ENCODE measurements around a stretch of chr7.

DNA sequence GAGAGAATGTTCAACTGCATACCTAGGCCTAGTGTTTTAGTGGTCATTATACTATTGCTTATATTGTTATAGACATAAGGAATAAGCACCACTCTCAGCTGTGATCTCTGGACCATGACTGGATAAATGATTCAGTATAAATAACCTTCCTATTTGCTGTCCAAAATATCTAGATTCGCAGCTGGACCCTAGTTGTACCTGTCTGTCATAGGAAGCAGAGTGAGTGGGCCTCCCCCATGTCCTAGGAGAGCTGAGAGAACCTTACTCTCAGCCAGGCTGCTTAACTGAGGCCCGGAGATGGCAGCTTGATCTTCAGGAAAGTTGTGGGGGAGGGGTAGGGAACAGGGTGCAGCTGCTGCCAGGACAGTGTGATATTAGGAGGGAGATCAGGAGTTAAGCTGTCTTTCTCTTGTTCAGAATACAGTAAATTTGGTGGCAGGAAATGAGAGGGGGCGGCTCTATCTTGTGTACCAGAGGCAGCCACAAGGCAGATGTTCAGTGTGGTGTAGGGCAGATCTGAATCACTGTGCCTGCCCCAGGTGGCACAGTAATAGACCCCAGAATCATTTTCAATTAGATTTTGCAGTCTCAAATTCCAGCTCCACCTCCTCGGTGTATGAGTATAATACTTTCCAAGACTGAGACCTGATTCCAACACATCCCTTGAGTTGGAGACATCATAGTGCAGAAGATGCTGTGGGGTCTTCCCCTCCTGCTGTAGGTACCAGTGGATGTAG, 166.6 kb downstream of the STARD3NL start:
- PRO-cap, result no peak

- PRO-cap, result no peak
These were observed 184.4 kb downstream of the STARD3NL start for GRCh38 chr7:38362172-38363152.

- PRO-cap, result no peak
These were observed 54.9 kb downstream of the AMPH start for GRCh38 chr7:38576402-38576601.

DNA sequence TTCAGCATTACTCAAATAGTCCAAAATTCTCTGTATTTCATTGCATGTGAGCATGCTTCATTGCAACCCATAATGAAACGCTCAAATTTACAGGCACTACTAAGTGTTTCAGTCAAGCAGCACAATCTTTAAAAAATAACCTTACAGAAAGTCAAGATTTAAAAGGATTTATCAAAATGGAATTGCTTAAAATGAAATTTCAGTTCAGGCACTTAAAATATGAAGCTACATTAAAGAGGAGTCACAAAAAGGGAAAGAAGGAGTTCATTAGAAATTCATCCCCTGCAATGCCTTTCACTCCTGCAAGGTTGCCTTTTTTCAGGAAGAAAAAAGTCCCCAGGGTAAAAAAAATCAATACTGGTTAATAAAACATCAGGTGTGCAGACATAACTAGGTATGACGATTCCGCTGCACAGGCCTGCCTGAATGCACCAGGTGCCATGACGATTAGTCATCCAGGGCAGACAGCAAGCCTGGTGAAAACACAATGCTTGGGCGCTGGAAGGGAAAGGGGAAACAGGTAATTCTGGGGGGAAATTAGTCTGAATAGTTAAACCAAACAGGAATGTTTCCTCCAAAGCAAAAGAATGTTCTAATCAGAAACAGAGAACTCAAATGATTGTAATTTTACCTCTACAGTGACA, 45.5 kb downstream of the VPS41 start:
- PRO-cap, result no peak

- PRO-cap, result no peak
These were observed 35.7 kb downstream of the POU6F2 start for GRCh38 chr7:39013298-39013956.

GRCh38 chr7:39014076-39014473, 36.4 kb downstream of the POU6F2 start:
- PRO-cap, result no peak

- PRO-cap, result no peak
These were observed 8.3 kb downstream of the RALA start for GRCh38 chr7:39631662-39631986.

DNA sequence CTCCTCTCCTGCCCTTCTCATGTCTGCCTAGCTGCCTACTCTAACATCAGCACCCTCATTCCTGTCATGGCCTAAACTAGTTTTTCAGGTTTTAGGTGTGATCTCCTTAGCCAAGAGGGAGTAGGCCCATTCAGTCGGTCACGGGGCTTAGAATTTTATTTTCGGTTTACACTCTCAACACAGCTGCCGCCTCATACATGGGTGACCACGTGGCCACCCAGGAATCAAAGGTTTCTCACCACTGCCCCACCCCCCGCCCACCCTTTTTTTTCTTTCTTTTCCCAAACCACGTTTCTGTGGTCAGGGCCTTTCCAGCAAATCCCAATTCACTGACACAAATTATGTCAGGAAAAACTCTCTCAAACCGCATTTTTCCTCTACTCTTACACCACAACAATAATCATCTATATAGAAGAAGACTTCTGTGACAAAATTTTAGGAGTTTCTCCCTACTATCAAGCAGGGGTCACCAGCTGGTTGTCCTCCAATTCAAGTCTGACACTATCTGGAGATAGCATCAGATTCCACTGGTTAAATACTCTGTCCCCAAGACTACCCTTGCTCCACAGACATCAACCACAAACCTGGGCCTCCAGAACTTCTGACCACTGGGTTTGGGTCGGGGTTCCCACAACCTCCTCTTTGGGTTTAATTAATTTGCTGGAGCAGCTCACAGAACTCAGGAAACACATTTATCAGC, 97.4 kb downstream of the RALA start:
- PRO-cap, result unidirectional peak, minus-strand start at position 78 of the sequence

DNA sequence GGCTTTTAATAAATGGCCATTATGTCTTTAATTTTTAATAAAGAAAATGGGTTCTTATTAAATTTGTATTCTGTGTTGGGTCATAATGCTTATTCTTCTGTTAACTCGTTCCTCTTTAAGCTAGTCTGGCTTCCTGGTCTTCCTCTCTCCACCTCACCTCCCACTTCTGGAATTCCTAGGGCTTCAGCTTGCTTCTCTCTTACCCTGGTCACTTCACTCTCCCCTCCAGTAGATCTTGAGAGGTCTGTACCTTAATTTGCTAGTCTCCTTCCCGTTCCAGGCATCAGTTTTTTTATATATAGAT, 111.2 kb downstream of the RALA start:
- PRO-cap, result no peak

DNA sequence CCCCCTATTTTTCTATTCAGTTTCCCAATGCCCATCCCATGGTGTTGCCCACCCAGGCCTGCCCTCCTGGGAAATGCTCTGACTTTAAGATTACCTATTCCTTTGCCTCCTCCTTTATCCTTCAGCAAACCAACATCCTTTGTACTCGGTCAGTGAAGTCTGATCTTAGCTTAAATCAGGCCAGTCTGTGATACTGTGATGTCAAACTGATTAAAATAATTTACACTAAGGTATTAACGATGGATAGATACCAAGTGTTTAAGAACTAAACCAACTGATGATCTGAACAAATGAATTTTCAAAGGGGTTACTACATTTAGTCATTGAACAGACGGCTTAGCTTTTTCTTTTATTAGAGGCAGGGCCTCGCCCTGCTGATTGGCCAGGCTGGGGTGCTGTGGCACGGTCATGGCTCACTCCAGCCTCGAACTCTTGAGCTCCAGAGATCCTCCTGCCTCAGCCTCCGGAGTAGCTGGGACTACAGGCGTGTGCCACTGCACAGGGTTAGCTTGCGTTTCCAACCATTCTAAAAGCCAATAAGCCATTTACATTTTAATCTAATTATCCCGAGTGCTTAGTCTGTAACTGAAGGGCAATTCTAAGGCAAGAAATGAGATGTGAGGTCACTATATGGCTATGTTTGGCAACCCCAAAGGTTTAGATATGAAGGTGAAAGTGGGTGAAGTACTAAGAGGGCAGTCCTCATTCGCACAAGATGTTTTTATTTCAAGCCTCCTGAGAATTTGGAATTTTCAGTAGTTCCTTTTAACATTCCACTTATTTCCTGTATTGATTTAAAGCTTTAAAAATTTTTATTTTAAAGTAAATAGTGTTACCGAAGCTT, 1.7 kb upstream of the CDK13 start:
- PRO-cap, result no peak

DNA sequence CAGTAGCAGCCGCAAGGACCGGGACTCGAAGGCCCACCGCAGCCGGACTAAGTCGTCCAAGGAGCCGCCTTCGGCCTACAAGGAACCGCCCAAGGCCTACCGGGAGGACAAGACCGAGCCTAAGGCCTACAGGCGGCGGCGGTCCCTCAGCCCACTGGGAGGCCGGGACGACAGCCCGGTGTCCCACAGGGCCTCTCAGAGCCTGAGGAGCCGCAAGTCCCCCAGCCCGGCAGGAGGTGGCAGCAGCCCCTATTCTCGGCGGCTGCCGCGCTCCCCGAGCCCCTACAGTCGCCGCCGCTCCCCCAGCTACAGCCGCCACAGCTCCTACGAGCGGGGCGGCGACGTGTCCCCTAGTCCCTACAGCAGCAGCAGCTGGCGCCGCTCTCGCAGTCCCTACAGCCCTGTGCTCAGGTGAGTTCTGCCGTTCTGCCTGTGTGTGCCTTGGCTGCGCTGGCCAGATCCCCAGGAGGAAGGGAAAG, 1.4 kb downstream of the CDK13 start:
- PRO-cap, result bidirectional peak, plus-strand start at position 351 of the sequence, minus-strand start at position 156 of the sequence

GRCh38 chr7:39971901-39972178, 21.8 kb downstream of the CDK13 start:
- PRO-cap, result no peak

DNA sequence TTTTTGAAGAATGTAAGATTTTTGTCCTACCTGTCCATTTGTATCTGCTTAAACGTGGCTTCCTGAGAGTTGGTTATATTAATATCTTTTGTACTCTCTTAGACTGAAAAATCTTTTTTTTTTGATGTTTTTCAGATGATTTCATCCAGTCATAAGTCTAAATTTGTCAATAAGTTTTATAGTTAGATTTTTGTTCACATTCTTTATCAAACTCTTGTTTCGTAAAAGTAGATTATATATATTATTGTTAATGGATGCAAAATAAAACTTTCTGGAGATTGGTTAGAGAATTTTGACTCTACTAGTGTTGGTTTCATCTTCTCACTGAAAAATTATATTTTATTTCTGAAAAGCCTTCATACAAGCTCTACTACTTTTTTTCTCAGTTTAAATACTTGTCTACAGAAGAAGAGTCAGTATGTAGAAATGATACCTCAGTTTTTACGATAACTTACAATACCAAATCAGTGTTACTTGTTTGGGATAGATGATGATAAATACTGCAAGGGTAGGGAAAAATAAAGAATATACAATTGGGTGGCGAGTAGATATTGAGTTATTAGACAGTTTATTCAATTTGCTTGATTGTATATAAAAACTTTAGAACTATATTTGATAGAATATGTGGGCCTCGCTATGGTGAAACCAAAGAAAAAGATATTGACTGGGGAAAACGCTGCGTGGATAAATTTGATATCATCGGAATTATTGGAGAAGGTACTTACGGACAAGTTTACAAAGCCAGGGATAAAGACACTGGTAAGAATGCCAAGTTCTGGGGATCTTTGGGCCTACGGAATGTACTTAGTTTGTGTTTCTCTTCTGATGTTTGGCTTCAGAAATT, 48.9 kb downstream of the CDK13 start:
- PRO-cap, result no peak

- PRO-cap, result unidirectional peak, plus-strand start at chr7:40029969
These were observed 79.8 kb downstream of the CDK13 start for GRCh38 chr7:40029798-40030257.

GRCh38 chr7:40218649-40219033, 83.8 kb downstream of the SUGCT start:
- PRO-cap, result no peak

DNA sequence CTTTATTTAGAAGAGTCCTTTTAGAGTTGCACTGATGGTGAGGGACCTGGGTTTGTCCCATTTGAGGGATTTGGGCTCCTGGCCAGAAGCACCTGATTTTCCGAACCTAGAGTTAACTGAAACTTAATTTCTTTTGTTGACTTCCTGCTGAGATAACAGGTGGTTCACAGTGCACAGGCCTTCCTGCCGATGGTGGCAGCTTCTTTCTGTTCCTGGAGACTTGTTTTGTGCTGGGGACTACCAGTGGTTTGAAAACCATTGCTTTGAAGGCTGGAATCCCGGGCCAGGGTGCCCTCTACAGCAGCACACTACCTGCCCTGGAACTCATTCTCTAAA, 99.3 kb downstream of the SUGCT start:
- PRO-cap, result no peak

GRCh38 chr7:40827218-40828017, 692.6 kb downstream of the SUGCT start:
- PRO-cap, result no peak

- PRO-cap, result no peak
These were observed 763.0 kb downstream of the SUGCT start for GRCh38 chr7:40897781-40898235.

DNA sequence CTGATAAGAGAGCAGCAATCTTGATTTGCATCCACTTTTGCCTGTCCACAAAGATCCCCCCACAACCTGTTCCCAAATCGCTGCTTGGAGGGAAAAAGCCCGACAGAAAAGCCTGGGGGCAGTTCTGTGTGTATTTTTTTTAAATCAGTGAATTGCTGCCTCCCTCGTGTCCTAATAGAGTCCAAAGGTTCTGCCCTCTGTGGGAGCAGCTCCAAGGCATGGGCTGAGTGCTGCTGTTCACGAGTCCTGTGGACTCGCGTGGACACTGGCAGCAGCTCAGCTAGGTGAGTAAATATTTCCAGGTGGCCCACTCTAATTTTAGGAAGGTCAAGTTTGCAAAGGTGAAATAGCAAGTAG, 6.0 kb upstream of the INHBA start:
- PRO-cap, result no peak

GRCh38 chr7:41731959-41732424, 29.1 kb upstream of the INHBA start:
- PRO-cap, result no peak